Spinal cord (tissue), 3 donors: ENCODE measurements around the genes CLEC12A, CLEC1A, OLR1 and KLRC4.

GRCh38 chr12:8635407-8636500 lies 23.1 kb upstream of the AICDA start:
- PRO-cap: no peak
- RAMPAGE, long total RNA: no peak

GRCh38 chr12:8692376-8693047 lies 5.3 kb upstream of the RIMKLB start:
- PRO-cap: no peak
- RAMPAGE, long total RNA: no peak

GRCh38 chr12:9122096-9122641 lies 6.5 kb upstream of the A2M start:
- PRO-cap: no peak
- RAMPAGE, long total RNA: no peak

- PRO-cap: no peak
- RAMPAGE, long total RNA: no peak
Measured at GRCh38 chr12:9131650-9132644, 16.2 kb upstream of the A2M start.

DNA sequence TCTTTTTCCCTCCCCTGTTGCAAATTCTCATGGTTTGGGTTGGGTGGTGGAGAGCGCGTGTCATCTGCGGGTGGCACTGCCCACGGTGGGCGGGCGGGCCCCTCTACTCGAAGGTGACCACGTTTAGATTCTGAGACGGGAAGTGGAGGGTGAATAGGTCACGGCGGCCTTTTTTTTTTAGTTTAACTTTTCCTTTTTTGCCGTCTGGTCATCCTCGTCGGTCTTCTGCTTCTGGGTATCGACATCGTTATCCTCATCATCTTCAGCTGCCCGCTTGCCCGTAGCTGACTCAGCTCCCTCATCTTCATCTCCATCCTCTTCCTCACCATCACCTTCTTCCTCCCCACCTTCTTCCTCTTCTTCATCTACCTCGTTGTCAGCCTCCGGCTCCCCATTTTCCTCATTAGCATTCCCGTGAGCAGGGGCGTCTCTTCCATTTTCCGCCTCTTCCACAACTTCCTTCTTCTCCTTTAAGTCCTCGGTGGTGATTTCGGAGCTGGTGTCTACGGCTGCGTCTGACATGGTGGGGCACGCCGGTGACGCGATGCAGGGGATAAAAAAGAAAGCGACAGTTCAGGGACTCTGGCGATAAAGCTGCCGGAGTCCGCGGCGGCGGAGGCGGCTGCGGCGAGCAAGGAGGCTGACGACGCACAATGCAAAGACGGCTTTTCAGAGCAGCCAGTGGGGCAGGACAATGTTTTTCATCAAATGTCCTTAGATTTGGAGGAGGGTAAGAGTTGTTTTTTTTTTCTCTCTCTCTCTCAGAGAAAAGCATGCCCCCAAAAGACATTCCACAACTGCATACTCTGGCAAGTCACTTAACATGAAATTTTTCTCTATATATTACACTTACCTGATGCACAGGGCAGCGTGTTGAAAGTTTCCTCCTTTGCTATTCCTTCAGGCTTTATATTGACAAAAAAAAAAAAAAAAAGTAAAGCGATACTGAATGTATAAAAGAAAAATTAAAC lies 31.9 kb upstream of the PZP start:
- PRO-cap: no peak
- RAMPAGE, long total RNA: no peak

DNA sequence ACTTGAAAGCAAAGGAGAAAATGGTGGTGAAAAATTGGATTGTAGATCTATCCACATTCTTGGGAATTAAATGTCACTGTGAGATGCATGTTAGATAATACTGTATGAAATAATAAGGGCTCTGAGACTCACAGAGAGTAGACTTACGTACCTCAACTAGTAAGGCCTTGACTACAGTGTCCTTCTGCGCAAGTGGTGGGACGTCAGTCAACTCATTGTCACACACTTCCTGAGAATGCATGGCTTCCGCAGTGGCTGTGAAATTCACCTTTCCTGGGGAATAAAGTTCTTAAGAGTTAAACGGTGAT lies 32.5 kb upstream of the PZP start:
- PRO-cap: no peak
- RAMPAGE, long total RNA: no peak

GRCh38 chr12:9437967-9438352 lies 169.8 kb downstream of the KLRB1 start:
- PRO-cap: no peak
- RAMPAGE, long total RNA: no peak

DNA sequence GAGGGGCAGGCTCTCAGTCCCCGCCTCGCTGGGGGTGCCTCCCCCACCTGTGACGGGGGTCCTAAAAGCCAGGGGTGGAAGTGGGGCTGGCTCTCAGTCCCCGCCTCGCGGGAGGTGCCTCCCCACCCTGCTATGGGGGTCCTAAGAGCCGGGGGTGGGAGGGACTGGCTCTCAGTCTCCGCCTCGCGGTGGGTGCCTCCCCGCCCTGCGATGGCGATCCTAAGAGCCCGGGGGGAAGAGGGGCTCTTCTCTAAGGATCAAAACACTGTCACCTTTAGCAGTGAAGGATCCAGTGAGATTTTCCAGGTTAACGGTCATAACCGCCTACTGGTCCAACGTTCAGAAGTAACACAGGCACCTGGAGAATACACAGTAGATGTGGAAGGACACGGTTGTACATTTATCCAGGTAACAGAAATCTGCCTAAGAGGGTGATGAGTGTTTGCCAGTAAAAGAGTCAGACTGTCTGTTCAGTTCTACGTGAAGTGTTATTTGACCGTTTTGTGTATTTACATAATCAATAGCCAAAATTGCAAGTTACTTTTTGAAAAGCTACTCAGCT lies 37.1 kb downstream of the KLRB1 start:
- PRO-cap: no peak
- RAMPAGE, long total RNA: no peak

GRCh38 chr12:9632757-9633069 lies 25.0 kb upstream of the KLRB1 start:
- PRO-cap: no peak
- RAMPAGE, long total RNA: no peak

DNA sequence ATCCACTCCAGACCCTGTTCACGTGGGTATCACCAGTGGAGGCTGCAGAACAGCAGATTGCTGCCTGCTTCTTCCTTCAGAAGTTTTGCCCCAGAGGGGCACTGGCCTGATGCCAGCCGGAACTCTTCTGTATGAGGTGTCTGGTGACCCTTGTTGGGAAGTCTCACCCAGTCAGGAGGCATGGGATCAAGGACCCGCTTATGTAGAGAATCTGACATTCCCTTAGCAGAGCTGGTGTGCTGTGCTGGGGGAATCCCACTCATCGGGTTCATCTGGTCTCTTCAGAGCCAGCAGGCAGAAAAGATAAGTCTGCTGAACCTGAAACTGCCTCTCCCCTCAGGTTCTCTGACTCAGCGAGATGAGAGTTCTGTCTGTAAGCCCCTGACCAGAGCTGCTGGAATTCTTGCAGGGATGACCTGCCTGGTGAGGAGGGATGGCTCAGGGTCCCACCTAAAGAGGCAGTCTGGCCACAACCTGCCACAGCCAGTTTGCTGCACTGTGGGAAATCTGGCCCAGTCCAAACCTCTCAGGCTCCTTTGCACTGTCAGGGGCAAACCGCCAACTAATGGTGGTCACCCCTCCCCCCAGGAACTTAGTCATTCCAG lies 3.9 kb downstream of the CLEC2D start:
- PRO-cap: no peak
- RAMPAGE, long total RNA: no peak

GRCh38 chr12:9870432-9870864 lies 1.3 kb upstream of the CLEC2B start:
- PRO-cap: no peak
- RAMPAGE, long total RNA: no peak

DNA sequence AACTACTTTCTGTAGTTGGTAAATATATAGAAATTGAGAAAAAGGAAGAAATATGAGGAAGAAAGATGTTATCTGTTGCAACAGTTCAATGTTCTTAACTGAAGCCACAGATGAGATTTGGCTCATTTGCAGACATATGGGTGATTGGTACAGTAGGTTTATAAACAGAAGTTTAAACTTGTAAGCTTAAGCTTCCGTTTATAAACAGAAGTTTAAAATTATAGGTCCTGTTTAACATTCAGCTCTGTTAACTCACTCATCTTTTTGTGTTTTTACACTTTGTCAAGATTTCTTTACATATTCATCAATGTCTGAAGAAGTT lies at the start of gene CLEC12A:
TSS of gene CLEC12A (plus strand) at position 120 of the 322 bp plus-strand sequence.
- PRO-cap: no peak
- RAMPAGE, long total RNA: no peak

DNA sequence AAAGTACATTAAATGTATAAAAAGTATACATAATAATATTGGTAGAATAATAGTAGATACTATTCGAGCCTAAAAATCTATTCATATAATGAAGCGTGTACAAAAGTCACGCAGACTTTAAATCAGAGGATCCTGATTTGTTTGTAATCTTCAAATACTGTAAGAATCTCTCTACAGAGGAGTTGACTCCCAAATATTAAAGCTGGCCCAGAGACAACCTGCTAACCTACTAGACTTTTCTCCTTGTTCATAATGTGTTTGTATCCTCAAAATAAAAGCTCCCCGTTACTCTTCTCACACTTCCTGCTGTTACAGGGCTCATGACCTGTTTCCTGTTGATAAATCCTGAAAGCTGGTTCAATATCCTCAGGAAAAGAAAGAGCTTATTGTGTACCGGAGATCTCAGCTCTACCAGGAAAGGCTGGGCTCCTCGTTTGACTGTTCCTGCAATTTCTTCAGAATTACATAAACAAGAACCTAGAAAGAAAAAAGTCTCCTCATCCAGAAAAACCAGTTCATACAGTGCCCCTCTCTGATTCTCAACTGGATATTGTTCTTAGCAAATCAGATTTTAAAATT lies 30.9 kb downstream of the CLEC1A start:
- PRO-cap: no peak
- RAMPAGE, long total RNA: no peak

- PRO-cap: no peak
- RAMPAGE, long total RNA: no peak
Measured at GRCh38 chr12:10098669-10099247, at the start of gene CLEC1A. Gene CLEC1A, minus strand, starts transcription at chr12:10098985.

DNA sequence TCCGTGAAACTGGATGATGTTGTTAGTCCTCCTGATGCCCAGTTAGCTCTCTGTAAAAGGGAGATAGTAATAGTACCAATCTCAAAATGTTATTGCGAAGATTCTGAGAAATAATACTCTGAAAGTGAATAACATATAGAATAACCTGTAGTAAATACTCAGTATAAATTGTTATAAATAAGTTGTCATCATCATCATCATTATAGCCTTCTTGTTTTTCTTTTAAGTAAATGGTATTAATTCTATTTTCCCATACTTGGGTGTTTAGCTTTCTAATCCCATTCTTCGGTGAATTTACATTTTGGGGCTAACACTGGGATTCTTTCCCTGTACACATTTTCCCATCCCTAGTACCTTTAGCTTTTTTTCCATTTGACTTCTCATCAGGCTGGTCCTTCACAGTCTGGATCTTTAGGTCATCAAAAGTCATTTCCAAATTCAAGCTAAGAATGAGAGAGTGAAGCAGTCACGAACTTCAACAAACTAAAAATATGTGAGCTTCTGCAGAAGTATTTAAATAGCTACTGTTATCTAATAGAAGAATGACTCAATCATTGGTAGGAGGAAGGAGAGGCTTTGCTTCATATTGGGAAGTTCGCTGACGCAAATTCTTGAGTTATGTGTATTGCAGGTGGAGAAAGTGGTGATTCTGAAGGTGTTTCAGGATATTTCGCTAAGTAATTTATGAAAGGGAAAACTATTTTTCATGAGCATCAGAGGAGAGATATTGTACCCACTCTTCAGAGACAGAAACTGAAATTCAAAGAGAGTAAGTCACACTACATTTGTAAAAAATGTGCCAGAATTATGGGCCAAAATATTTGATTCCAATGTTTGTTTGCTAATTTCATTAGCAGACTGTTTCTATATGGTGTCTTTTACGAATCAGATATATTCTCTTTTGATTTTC lies at the start of gene OLR1:
TSS of gene OLR1 (minus strand) at position 485 of the 910 bp plus-strand sequence.
- PRO-cap: no peak
- RAMPAGE, long total RNA: no peak

DNA sequence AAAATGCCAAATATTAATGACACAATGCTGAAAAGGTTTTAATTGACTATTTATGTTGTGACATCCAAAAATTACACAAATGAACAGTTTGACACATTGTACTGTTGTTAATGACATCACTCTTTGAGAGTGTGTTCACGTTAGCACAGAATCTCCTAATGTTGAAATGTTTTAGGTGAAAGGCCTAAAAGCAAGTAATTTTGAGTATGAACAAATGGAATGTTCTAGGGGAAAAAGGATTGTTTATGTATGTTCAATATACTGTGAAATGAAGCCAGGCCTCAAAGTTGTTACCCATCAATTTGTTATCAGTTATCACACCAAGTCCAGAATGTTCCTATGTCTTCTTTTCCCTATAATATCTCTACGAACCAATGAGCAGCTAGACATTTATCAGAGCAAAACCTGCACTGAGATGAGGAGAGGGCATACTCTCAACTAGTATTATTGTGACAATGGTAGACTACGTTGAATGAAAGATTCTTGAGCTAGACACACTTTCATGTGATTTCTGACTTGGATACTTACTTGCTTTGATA lies 796 bp downstream of the KLRD1 start:
- PRO-cap: no peak
- RAMPAGE, long total RNA: no peak

DNA sequence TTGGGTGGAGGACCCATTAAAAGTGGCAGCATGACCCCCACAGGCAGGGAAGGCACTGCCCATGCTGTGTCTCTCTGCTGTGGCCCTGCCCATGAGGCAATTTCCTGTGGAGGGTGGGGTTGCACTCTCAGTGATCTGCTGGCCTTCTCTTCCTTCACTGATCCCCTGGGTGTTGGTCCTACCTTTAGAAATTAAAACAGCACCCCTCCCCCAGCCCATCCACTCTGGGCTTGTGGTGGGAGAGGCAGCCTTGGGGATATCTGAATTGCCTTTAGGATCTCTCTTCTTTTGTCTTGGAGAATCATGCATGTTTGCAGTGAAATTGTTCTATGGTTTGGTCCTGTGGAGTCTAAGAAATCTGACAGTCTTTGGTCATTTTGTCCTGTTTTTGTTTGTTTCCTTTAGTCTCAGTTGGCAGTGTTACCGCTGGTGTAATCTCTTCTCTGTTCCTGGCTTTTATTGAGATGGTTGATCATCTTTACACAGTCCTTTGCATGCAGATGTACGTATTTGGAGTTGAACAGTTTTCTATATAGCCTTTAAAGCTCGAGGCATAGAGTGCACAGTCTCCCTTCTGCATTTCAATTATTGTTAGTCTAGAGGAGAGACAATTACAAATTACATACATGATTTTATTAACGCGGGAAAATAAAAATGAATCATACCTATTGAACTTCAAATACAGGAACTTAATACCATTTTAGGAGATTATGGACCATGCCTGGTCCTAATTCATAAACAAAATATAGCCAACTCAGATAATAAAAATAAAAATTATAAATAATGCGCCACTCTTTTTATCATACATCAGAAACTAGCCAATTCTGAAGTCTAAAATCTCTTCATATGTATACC lies 17.0 kb downstream of the KLRK1 start:
- PRO-cap: no peak
- RAMPAGE, long total RNA: no peak

- PRO-cap: no peak
- RAMPAGE, long total RNA: no peak
Measured at GRCh38 chr12:10394309-10395174, 4.7 kb upstream of the KLRK1 start.

DNA sequence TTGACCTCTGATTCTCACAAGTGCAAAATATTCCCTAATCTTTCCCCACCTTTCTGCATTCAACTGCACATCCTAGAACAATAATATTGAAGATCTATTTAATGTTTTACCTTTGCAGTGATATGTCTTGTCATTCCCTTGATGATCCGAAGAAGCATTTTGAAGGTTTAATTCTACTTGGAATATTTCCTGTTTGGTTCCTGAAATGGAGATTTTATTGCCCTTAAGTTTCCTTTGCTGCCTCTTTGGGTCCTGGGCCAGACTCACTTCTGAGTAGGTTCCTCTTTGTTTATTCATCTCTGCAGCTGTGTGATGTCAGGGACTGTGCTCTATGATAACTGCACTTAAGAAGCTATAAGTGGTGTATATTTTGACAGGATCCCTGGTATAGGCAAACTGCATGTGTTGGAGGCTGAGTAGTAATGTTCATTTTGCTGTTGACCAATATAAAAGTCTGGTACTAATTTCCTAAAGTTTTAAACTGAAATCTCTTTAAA lies at the start of gene KLRC4:
TSS of gene KLRC4 (minus strand) at position 479 of the 497 bp plus-strand sequence.
- PRO-cap: no peak
- RAMPAGE, long total RNA: no peak

- PRO-cap: no peak
- RAMPAGE, long total RNA: no peak
Measured at GRCh38 chr12:10708713-10709301, 14.3 kb downstream of the YBX3 start.